Bronchial lymph node (tissue), 1 donor: ENCODE results near the genes PTRH1 and PTGES2.

GRCh38 chr9:127715339-127716390 lies at the start of gene PTRH1:
Gene PTRH1 (minus strand): TSS chr9:127715663.
- PRO-cap = bidirectional peak, plus-strand start at chr9:127715784, minus-strand start at chr9:127715660; unidirectional peak, minus-strand start at chr9:127715965

DNA sequence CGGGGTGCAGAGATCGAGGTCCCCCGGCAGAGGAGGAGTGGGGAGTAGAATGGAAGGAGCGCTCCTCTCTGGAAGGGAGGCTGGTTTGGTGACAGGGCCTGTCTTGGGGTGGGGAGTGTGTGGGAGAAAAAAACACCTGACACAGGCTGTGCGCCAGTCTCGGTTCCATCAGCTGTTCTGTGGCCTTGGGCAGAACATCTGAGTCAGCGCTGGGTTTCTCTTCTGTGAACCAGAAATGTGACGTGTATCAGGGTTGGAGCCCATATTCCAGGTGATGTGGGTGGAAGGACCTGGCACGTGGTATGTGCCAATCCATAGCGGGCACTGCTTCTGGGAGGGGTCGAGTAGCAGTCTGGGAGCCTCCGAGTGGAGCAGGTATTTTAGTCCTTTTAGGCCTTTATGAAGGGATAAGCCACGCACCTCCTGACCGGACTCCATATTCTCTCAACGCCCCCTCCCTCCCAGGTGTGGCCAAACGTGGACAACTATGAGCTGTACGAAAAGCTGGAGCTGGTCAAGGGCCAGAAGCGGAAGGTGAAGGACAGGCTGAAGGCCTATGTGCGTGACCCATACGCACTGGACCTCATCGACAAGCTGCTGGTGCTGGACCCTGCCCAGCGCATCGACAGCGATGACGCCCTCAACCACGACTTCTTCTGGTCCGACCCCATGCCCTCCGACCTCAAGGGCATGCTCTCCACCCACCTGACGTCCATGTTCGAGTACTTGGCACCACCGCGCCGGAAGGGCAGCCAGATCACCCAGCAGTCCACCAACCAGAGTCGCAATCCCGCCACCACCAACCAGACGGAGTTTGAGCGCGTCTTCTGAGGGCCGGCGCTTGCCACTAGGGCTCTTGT lies 3.1 kb downstream of the CDK9 start:
- PRO-cap = no peak

- PRO-cap = no peak
These were observed 8.1 kb upstream of the FPGS start for GRCh38 chr9:127794298-127795204.

DNA sequence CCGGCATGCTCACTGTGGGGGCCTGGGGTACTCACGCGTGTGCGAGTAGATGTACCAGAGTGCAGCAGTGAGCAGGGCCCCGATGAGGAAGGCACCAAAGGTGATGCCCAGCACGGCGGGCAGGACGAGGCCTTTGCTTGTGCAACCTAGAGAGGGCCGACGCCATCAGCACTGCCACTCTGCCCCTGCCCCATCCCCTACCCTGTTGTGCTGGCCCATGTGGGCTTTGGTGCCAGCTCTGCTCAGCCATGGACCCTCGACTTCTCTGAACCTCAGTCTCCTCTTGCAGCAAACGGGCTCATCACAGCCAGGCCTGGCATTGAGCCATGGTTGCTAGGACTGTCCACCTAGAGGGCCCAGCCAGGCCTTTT lies 13.2 kb downstream of the FPGS start:
- PRO-cap = no peak

- PRO-cap = no peak
These were observed 17.3 kb downstream of the FPGS start for GRCh38 chr9:127819795-127820509.

GRCh38 chr9:127835555-127836673 lies 18.5 kb downstream of the ENG start:
- PRO-cap = unidirectional peak, plus-strand start at chr9:127836166

- PRO-cap = bidirectional peak, plus-strand start at chr9:127898599, minus-strand start at chr9:127898484
These were observed 1.1 kb downstream of the ST6GALNAC6 start for GRCh38 chr9:127898351-127898732.

GRCh38 chr9:127953353-127953820 lies 15.7 kb upstream of the DPM2 start:
- PRO-cap = no peak

- PRO-cap = bidirectional peak, plus-strand start at chr9:127968226, minus-strand start at chr9:127967985
These were observed 12.8 kb downstream of the EEIG1 start for GRCh38 chr9:127967824-127968569.

DNA sequence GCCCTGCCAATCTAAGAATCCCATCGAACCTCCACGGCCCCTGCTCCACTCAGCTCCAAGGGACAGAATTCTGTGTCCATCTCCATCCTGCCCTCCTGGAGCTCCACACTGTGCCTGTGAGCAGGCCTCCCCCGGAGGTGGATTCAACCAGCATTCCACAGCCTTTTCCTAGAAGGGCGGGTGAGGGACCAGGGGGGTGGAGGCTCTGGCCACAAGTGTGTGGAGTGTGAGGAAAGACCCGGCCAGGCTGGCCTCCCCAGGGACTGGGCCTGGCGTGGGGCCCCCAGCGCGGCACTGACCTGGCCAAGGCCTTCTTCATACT lies 5.9 kb downstream of the EEIG1 start:
- PRO-cap = no peak

DNA sequence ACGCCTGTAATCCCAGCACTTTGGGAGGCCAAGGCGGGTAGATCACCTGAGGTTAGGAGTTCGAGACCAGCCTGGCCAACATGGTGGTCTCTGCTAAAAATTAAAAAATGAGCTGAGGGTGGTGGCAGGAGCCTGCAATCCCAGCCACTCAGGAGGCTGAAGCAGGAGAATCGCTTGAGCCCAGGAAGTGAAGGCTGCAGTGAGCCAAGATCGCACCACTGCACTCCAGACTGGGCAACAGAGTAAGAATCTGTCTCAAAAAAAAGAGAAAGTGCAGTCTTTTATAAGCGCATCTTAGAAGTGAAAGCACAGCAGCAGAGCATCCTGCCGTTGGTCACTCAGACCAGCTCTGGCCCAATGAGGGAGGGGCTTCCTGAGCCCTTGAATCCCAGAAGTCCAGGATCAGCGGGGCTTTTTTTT lies 42.5 kb downstream of the NAIF1 start:
- PRO-cap = no peak

DNA sequence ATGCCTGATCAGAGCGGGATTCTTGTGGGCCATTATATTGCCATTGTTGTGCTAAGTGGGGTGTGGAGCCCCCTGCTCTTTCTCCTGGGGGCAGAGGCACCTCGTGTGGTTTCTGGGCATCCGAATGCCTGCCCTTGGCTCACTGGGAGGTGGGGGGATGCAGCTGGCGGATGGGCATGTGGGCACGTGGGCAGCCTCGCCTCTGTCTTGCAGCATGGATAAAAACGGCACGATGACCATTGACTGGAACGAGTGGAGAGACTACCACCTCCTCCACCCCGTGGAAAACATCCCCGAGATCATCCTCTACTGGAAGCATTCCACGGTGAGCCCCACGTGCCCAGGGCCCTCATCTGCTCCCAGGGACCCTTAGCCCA lies 25.4 kb downstream of the PTGES2 start:
- PRO-cap = no peak

DNA sequence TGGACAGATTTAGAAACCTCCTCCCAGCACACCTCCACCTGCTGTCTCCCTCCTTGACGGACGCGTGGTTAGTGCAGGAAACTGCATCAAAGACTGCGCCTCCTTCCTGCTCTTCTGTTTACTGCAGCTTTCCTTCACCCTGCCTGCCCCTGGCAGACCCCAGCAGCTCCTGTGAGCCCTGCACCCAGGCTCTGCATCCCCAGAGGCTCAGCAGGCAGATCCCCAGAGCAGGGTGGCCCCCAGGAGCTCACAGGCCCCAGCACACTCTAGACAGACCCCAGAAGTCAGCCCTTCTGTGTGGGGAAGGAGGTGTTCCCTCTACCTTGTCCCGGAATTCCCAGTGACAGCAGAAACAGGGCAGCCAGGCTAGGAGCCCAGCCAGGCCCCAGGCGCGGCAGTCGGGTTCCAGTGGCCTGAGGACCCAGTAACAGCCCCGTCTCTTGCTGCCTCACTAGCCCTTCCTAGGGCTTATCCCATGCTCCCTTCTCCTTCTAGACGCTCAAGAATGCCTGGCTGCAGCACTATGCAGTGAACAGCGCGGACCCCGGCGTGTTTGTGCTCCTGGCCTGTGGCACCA lies 20.9 kb downstream of the PTGES2 start:
- PRO-cap = no peak

GRCh38 chr9:128115002-128116083 lies 12.2 kb downstream of the PTGES2 start:
- PRO-cap = unidirectional peak, minus-strand start at chr9:128115832

GRCh38 chr9:128127154-128127841 lies at the start of gene PTGES2:
Gene PTGES2 (minus strand): TSS chr9:128127729.
- PRO-cap = bidirectional peak, plus-strand start at chr9:128127808, minus-strand start at chr9:128127726

DNA sequence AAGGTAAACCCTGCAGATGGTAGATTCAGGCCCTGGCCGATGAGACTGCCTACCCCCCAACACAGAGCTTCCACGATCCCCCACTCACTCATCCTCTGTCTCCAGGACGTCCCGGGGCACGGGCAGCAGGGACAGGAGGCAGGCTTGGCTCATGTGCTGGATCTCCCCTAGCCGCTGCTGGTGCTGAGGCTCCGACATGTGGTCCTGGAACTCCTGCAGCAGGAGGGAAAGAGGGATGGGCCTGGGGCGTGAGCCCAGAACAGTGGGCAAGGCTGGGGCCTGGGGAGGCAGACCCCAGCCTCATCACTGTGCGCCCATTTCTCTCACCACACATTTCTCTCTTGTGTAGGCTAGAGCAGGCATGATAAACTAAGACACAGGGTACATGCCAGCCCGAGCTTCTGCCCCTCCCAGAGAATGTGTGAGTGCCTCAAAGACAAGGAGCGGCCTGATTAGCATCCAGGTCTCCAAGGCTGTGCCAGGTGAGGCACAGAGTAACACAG lies 15.1 kb downstream of the CIZ1 start:
- PRO-cap = no peak

DNA sequence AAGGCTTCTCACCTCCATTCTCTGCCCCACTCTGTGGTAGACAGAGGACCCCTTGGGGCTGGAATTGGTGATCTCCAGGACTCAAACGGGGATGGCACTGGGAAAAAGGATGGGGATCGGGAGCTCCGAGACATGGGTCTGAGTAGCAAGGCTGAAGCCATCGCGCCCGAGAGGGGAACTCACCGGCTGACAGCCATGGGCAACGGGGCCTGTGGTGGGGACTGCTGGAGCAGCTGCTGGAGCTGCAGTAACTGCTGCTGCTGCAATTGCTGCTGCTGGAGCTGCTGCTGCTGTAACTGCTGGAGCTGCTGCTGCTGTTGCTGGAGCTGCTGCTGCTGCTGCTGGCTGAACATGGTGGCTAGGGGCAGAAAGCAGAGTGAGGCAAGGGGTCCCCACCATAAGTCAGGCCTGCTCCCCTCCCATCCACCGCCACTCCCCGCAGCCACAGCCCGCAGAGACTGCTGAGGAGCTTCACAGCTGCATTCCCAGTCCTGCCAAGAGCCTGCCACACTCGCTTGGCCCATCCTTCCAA lies 801 bp downstream of the CIZ1 start:
- PRO-cap = no peak

GRCh38 chr9:128250845-128251163 lies 25.0 kb downstream of the GOLGA2 start:
- PRO-cap = no peak

DNA sequence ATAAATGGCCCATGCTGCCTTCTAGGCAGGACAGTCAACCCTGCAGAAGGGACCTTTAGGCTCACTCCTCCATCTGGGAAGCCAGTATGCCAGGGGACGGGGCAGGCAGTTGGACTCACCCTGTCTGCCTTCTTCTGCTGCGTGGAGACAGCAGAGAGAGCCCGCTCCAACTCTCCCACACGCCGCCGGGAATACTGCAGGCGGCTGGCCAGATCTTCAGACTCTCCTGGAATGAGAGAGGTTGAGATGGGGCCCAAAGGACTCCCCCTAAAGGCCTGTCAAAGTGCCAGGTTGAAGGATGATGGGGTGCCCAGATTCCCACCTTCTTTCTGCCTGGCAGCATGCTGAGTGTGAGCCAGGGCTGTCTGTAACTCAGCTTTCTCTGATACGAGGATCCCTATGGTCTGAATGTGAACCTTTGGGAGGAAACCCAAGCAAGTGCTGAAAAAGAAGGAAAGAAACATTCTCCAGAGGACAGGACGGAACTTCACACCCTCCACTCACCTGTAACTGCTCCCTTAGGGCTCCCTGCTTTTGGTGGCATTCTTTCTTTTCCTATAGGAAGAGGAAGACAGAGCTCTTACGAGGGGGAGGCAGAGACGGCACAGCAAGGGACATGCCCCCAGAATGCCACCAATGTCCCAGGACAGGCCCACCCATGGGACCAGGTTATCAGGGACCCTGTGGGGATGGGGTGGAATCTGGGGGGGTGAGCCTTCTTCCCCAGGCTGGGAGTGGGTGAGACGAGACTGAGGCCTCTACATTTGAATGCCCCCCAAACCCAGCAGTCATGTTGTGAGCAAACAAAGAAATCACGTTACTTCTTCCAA lies 10.1 kb downstream of the GOLGA2 start:
- PRO-cap = no peak

DNA sequence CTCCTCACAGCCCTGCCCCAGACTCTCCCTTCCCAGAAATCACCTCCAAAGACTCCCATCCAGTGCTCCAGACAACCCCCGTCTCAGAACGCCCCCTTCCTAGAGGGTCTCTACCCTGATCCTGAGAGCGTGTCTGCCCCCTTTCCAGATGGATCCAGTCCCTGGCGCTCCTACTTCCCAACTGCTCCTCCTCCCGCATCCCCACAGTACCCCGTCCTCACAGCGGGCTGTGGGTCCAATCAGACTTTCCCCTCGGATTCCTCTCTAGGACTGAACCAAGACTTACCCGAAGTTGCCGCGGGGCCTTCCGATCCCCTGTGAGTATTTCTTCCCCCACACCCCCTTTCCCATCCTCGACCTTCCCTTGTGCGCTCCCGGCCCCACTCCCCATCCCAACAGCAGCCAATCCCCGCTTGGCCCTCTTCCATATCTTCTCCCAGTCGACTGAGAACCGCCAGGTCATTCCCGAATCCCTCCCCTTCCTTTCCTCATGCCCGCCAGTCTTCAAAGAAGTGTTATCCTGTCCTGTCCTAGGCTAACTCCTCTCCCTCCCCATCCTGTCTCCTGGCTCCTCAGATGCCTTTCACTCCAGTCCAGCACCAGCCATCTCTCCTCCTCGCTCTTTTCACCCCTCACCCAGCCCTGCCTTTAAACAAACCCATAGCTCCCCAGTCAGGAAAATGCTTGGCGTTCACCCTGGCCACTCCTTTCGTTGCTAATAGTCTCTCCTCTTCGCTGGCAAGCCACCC lies 537 bp downstream of the SWI5 start:
- PRO-cap = no peak